ENCODE measurements around the genes SARM1, SLC46A1, SLC13A2 and FOXN1.

- RRBS = no CpG with 5 or more reads among the region's 13 CpGs
Measured at GRCh38 chr17:21699700-21700214, 7.4 kb downstream of the KCNJ18 start.

DNA sequence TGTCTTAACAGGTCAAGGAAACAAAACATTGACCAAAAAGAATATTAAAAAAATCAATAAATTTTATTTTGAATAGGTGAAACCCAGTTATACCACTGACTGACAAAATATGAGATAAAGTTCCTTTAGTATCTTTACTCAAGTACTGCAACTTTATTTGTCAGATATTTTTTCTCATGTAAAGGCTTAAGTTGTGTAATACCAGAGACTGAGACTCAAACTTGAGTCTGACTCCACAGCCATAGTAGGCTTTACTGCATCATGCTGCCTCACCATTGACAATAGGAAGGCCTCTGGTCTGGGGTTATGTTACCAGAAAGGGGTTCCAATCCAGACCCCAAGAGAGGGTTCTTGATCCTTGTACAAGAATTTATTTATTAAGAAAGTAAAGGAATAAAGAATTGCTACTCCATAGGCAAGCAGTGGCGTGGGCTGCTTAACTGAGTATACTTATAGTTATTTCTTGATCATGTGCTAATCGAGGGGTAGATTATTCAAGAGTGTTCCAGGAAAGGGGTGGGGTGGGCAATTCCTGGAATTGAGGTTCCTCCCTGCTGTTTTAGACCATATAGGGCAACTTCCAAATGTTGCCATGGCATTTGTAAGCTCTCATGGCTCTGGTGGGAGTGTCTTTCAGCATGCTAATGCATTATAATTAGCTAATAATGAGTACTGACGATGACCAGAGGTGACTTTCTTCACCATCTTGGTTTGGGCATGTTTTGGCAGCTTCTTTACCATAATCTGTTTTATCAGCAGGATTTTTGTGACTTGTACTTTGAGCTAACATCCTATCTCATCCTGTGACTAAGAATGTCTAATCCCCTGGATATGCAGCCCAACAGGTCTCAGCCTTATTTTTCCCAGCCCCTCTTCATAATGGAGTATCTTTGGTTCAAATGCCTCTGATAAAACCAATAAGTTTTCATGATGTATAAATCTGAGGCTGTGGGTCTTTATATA, 187.3 kb upstream of the WSB1 start:
- RRBS = no CpG with 5 or more reads among the region's 3 CpGs

DNA sequence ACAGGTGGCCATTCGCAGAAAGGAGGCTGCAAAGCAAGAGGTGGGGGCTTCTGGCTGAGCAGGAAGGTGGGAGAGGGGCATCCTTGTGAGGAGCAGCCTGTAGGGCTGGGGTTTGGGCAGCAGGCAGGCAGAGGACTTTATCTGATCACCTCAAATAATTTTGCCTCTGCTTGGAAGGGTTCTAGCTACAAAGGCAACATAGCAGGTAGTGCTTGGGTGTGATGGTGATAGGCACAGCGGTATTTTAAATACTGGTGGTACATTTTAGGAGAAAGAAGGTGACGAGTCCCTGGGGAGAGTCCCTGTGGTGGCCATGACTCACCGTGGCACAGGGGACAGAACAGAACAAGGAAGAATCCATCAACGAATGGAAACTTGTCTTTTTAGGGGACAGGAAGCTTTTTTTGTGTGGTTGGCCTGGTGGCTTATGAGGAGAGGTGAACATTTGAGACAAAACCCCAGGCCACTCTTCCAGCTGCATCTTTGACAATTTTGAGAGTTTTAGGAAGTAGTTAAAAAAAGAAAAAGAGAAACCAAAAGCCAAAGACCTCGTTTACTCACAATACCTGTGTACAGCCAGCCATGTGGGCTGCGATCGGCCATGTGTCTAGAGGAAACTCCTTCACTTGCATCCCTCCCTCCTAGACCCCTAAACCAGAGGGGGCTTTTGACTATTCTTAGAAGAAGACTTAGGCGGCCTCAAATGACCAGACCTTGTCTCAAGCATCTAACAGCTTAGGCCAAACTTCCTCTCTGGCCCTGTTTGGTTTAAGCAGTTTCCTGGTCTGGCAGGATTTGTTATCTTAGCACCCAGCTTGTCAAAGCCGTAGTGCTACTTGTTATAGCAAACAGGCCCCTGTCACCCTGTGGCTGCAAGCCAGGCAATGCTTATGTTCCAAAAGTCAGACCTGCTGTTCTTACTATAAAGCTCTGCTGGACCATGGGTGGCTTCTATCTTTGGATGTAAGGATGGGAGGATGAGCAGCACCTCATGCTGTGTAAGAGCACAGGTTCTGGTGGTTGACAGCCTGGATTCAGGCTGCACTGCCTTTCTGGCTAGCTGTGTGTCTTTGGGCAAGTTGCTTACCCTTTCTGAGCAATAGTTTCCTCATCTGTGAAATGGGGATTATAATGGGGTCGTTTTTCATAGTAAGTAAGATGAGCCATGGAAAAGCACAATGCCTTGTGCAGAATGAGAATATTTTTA, 17.6 kb downstream of the KSR1 start:
- RRBS = no CpG with 5 or more reads among the region's 11 CpGs

DNA sequence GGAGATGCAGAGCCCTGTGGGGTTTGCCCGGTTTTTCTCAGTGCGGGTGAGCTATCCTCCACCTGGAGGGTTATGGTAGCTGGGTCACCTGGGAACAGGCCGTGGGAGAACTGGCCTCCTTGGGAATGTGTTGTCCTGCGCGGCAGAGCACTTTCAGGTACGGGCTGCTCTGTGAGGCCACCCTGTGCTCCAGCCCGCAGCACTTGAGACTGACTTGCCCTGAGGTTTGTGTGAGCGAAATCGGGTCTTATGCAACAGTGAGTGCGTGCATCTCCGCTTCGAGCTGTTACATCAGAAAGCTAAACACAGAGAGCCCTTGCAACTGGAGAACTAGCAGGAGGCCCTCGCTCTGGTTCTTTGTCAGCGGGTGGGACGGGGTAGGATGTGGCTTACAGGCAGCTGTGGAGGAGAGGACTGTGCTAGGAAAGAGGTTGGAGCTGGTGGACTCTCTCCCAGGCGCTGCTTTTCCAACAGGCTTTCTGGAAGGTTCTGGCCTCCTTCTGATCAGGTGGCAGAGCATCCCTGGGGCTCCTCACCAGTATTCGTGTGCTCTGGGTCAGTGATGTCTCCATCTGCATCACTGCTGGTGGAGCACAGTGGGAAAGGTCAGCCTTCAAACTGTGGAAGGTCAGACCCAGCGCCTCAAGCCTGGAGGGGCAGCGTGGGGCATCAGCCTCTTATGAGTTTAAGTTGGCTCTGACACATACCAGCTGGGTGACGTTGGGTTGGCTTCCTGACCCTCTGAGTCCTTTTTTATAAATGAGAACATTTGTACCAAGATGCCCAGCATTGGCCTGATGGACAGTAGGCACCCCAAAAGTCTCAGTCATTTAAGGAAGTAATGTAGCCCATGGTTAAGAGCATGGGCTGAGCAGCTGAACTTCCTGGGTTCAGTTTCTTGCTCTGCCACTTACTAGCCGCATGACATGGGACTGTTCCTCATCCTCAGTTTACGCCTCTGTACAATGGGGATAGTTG, 76.3 kb downstream of the KSR1 start:
- RRBS = no CpG with 5 or more reads among the region's 22 CpGs

- RRBS = no CpG with 5 or more reads among the region's 17 CpGs
Measured at GRCh38 chr17:27540267-27541133, 84.3 kb downstream of the KSR1 start.

- RRBS = no CpG with 5 or more reads among the region's 6 CpGs
Measured at GRCh38 chr17:27631964-27632341, 965 bp downstream of the LGALS9 start.

GRCh38 chr17:27654615-27654945, 23.6 kb downstream of the LGALS9 start:
- RRBS = 2% methylated on average over 6 of the region's 15 CpGs

GRCh38 chr17:27797834-27798309, 2.5 kb downstream of the NOS2 start:
- RRBS = no CpG with 5 or more reads among the region's 5 CpGs

DNA sequence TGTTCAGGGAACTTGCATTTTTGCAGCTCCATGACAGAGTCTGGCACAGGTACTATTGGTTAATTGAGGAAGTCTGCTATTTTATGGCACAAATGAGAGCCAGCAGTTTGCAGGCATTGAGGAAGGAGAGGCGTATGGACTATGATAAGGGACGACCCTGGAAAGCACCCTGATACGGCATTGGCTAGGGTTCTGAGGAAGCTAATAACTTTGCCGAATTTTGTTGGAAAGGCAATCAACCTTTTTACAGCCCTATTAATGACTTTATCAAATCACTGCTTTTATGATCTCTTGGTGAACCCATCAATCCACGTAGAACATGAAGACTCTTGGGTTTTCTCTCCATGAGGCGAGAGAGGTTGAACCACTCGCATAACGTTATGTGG, 11.8 kb upstream of the NOS2 start:
- RRBS = no CpG with 5 or more reads among the region's 8 CpGs

DNA sequence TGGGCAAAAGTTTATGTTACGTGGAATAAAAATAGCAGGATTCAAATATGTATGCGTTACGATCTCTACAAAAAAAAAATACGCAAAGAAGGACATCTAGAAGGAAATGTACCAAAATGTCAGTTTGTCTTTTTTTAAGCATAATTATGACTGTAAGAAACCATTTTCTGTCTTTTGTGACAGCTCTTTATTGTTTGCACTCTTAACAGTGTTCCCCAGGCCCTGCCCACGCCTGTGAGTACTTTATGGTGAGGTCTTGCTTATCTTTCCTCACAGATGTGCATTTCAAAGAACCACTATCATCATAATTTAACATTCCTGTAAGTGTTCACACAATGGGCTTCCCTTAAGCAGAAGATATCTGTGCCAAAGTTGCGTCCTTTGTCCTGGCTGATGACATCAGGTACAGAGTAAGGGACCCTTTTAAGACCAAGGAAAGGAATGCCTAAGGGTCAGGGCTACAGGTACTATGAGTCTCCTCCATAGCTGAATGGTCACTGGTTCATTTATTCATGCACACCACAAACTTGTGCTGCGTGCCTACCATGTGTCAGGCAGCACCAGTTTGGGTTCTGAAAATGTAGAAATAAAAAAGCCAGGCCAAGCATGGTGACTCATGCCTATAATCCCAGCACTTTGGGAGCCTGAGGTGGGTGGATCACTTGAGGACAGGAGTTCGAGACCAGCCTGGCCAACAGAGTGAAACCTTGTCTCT, 55.6 kb upstream of the NLK start:
- RRBS = no CpG with 5 or more reads among the region's 8 CpGs

DNA sequence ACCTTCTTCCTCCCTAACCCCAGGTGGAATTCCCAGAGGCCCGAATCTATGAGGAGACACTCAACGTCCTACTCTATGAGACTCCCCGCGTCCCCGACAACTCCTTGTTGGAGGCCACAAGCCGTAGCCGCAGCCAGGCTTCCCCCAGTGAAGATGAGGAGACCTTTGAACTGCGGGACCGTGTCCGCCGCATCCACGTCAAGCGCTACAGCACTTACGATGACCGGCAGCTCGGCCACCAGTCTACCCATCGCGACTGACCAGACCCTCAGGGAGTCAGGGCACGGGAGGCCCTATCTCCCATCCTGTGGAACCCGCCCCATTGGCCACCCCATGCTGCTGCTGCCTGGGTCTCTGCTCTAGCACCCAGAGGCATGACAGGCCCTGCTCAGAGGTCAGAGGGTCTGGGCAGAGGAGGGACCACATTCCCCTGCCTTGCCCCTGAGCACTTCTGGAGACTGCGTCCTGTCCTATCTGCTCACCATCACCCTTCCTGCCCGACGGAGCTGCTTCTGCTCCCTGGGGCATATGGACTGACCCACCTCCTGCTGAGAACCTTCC, 8.9 kb downstream of the TNFAIP1 start:
- RRBS = no CpG with 5 or more reads among the region's 23 CpGs

- RRBS = under 1% methylated on average over 16 of the region's 83 CpGs
Measured at GRCh38 chr17:28371080-28372232, at the start of gene SARM1. TSS of gene SARM1 (plus strand) at chr17:28371694.

- RRBS = 2% methylated on average over 24 of the region's 45 CpGs
Measured at GRCh38 chr17:28372233-28372816, 831 bp downstream of the SARM1 start.

GRCh38 chr17:28398009-28398782, 7.8 kb downstream of the SLC46A1 start:
- RRBS = no CpG with 5 or more reads among the region's 5 CpGs

- RRBS = 2% methylated on average over 19 of the region's 85 CpGs
Measured at GRCh38 chr17:28405518-28406942, at the start of gene SLC46A1. TSS of gene SLC46A1 (minus strand) at chr17:28406212.

GRCh38 chr17:28472911-28473907, at the start of gene SLC13A2:
TSS of gene SLC13A2 (plus strand) at chr17:28473644.
- RRBS = no CpG with 5 or more reads among the region's 13 CpGs

DNA sequence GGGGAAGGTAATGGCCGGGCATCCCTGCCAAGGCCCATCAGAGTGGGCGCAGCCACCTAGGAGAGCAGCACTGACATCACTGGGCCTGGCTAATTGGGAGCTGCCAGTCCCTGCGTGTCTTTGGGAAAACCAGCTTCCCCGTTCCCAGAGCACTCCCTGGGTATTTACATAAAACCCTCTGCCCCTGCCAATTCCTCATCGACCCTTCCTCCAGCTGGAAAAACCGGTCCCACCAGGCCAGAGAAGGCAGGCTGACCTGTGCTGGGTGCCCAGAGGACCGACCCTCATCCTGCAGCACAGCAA, 8.3 kb upstream of the FOXN1 start:
- RRBS = no CpG with 5 or more reads among the region's 7 CpGs

DNA sequence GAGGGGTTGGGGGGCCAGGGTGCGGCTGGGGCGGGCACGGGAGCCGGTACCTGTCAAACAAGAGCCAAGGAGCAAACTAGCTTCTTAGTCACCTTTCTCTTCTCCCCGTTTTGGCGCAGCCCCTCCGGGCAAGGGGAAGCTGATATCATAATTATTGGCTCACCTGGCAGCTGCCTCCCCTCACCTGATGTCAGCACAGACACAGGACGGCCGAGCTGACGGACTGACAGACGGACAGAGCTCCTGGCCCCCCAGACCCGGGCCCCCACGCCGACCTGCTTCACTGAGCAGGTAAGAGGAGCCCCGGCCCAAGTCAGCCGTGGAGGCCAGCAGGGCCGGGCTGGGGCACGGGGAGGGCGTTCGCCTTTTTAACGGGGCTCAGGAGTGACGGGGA, at the start of gene FOXN1:
TSS of gene FOXN1 (plus strand) at position 196 of the 394 bp plus-strand sequence.
- RRBS = 66% methylated on average over 8 of the region's 22 CpGs

GRCh38 chr17:28598197-28598832, 510 bp downstream of the SPAG5 start:
- RRBS = no CpG with 5 or more reads among the region's 21 CpGs

GRCh38 chr17:28615756-28616949, 2.2 kb upstream of the RSKR start:
- RRBS = no CpG with 5 or more reads among the region's 12 CpGs